Frontal cortex (tissue), 2 donors: ENCODE measurements around the genes ARPP19 and RSL24D1.

- RAMPAGE, long total RNA = no peak
Measured at GRCh38 chr15:52546755-52546981, 18.0 kb upstream of the MYO5A start.

GRCh38 chr15:52548832-52550050 is 19.6 kb downstream of the ARPP19 start:
- RAMPAGE, long total RNA = no peak

DNA sequence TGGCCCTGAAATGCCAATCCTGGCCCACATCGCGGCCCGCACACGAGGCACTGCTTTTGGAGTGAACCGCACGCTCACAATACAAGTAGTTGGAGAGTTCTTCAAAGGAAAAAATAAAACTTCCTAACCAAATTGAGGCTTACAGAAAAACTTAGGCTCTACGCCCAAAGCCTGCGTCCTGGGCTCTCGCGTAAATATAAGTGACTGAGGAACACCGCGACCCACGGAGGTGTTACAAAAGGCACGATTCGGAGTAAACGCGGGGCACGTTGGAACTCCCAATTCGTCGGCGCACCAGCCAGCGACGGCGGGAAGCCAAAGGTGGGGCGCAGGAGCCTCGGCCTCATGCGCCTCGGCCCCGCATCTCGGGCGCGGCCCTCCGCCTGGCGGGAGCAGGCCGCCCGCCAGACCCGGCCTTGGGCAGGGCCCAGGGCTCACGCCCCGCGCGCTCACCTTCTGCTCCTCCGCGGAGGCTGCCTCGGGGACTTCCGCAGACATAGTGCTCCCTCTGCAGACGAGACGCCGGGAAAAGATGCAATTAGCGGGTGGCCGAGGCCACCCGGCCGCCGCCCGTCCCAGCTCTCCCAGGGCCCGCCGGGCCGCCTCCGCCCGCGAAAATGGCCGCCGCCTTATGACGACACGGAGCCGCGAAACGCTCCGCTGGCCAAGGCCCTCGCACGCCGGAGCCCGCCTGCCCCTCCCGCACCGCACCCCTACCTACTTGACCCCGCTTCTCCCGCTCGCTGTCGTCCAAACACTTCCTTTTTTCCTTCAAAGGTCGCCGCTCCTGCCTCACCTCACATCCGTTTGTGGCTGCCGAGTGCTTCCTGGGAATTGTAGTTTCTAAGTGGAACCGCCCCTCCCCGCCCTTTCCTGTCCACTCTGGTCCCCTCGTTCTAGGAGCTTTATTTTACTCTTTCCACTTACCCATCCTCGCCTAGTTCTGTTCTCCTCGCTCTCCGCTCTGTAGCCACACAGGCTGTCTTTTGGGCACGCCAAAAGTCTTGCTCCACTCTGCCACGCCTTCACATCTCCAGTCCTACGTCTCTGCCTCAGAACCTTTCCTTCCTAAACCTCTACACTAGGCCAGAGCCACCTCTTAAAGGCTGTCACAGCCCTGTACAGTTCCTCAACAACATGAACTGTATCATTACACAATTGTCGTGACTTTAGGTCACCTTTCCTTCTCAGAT is at the start of gene ARPP19:
ARPP19 (minus strand) TSS at position 636 of the 1,193 bp plus-strand sequence.
- RAMPAGE, long total RNA = start-site peak on the minus strand centred at position 570 of the sequence, 139 bp wide, 1,147 and 29 reads in 2 replicates; start-site peak on the minus strand centred at position 772 of the sequence, 60 bp wide, 1,932 and 364 reads in 2 replicates

- RAMPAGE, long total RNA = no peak
Measured at GRCh38 chr15:52624316-52624854, 54.8 kb downstream of the ATOSA start.

DNA sequence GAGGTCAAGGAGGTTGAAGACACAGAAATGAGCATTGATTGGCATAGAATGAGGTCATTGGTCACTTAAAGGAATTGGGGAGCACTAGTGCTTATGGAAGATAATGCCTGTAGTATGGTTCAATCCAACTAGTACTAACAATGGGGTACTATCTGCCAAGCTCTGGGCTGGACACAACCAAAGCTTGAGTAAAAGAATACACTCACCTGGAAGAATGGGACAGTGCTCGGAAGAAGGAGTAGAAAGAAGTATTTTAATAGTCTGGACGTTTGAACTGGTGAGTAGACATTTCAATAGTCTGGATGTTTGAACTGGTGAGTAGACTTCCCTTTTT is 40.2 kb upstream of the ATOSA start:
- RAMPAGE, long total RNA = no peak

- RAMPAGE, long total RNA = no peak
Measured at GRCh38 chr15:52824519-52824960, 34.4 kb upstream of the ONECUT1 start.

GRCh38 chr15:53437961-53438507 is 321.4 kb downstream of the WDR72 start:
- RAMPAGE, long total RNA = no peak

DNA sequence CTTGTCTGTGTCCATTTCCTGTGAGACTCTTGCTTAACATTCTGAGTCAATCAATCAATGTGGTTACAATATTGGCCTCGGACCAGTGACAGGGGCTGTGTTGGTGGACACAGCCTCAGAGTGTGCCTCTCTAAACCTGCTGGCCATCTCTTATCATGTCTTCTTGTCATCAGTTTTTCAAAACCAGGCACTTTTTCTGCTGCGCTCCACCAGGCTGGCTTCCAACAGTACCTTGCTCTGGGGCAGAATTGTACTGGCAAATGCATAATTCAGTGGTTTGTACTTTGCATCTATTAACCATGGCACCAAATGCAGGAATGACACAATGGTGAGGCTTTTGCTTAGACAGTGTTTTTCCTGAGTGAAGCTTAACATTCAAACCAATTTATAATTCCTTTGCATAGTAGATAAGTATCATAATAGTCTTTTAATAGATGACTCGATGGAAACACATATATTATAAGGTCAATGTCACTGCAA is 320.9 kb downstream of the WDR72 start:
- RAMPAGE, long total RNA = no peak

- RAMPAGE, long total RNA = start-site peak on the minus strand at chr15:55196884-55196946, 3,432 and 281 reads in 2 replicates
Measured at GRCh38 chr15:55196803-55197280, at the start of gene RSL24D1. TSS of gene RSL24D1 (minus strand) at chr15:55196941.

DNA sequence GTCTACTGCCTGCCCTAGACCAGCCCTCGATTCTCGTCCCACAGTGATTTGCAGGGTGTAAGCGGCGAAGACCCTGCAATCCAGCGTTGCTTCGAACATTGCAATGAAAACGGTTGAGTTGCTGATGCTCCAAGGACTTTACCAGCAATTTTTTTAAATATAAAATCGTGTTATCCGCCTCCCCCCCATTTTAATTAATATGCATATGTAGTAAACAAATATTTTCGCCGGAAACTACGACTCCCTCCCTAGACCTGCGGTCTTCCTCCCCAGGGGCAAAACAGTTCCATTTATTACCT is 489 bp upstream of the RSL24D1 start:
- RAMPAGE, long total RNA = no peak

DNA sequence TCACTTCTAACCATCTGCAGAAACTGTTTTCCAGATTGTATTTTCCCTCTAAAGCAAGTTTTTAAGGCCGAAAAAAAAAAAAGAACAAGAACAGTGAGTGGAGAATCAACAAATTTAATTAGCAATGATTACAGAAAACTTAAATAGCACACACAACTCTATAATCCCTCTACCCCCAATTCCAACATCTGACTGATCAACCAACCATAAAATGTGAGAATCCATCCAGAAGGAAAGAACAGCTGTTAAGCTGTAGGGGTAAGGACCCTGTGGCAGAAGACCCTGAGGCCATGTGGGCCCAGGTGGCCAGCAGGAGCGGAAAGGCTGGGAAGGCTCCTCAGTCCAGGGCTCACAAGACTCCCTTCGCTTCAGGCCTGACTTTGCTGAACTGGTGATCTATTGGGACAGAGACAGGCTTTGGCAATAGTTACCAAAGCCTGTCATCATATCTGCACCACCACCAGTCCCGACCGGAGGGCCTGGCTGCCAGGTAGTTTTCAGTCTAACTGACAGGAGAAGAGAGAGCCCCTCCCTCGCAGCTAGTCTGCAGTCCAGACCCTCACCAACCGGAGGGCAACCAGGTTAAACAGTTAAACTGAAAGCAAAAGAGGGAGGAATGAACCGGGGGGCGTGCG is 745 bp downstream of the RAB27A start:
- RAMPAGE, long total RNA = no peak

- RAMPAGE, long total RNA = no peak
Measured at GRCh38 chr15:55385368-55385910, 22.7 kb downstream of the CCPG1 start.

- RAMPAGE, long total RNA = no peak
Measured at GRCh38 chr15:55401163-55401744, 6.9 kb downstream of the CCPG1 start.

DNA sequence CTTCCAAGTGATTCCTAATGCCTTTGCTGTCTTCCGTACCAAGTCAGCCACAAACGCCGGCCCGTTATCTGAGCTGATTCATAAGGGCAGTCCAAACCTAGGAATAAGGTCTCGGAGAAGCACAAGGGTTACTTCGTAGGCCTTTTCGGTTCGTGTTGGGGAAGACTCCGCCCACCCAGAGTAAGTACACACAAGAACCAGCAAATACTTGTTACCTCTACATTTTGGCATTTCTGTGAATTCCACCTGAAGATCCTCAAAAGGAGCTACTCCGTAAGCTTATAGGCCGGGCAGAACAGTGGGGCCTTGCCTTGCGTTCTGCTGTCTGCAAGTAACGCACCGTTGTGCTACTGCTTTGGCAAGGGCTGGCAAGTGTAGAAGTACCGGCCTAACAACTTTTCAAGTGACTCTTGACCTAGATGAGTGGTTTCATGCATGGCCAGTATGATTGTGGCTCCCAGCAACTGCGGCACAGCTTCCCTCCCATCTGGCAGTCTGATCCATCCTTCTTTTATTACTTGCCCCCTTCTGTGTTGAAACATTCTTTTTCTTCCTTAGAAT is 6.3 kb upstream of the DNAAF4 start:
- RAMPAGE, long total RNA = no peak

DNA sequence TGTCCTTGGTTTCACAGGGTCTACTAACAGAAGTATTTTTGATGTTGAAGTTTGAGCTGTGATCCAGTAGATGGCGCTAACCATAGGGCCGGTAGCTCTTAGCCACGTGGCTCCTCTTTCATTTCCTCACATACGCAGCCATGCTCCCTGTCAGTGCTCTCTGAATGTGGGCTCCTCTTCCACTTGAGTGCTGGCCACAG is 18.4 kb upstream of the DNAAF4 start:
- RAMPAGE, long total RNA = no peak

- RAMPAGE, long total RNA = no peak
Measured at GRCh38 chr15:55647147-55647467, 59.0 kb upstream of the PYGO1 start.

DNA sequence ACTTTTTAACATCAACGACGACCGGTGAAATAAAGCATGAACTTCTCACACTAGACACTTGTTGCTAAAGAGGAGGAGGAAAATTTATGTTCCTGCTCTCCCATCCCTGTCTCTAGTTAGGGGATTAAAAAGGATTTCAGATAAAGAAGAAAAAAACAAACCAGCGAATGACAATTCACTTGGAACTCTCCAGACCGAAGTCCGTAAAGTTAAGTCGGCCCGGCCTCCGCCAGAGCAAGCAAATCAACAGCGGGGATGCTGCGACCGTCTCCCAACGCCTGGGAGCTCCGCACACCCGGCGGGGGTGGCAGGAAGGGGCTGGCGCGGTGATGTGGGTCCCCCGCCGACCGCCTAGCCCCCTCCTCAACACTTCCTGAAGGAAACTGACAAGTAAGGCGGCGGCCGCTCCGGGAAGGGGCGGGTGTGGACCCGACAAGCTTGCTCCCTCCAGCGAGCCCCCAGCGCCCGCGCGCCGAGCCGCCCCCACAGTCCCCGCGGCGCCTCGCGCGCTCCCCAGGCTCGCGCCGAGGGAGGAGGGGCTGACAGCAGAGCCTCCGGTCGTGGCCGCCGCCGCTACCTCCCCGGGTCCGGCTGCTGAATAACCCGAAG is 440 bp downstream of the NEDD4 start:
- RAMPAGE, long total RNA = no peak

DNA sequence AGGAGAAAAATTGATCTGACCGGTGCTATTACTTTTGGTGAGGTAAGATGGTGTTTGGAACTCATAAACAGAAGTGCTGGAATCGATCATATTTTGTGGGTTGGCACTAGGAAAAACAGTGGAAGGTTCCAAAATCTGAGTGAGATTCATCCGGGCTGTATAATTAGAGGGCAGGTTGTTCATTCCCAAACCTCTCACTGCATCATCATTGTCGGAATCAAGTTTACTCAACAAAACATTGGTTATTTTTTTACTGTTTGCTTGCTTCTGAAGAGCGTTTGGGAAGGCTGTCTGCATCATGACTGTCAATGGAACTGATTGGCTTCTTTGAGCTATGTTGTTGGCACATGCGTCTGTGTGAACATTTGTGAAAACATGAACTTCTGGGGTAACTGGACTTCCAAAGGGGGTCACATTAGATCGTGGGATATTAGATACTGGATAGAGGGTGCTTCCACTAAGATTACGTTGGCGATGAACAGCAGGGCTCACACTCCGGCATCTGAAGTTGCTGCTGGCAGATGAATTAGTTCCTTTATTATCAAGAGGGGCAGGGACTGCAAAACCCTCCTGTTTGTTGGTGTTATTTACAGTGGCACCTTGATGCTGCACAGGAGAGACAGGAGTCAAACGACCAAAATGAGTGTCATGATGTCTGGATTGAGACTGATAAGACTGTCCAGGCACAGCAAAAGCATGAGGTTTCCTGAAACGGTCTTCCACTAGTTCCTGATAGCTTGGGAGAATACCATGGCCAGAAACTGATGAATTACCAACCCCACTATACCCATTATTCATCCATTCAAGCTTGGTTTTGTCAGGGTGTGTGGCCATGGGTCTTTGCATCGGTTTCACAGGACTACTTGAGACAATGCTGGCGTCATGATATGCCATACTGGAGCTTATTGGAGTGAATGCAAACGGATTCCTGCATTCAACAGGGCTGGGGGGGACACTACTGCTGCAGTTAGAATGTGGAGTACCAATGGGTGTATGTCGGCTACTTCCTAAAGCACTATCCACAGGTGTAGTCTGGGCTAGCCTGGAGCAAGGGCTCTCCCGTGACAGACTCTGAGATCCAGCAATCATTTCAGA is 100.7 kb upstream of the NEDD4 start:
- RAMPAGE, long total RNA = no peak

GRCh38 chr15:56216417-56217179 is 27.1 kb downstream of the RFX7 start:
- RAMPAGE, long total RNA = no peak

DNA sequence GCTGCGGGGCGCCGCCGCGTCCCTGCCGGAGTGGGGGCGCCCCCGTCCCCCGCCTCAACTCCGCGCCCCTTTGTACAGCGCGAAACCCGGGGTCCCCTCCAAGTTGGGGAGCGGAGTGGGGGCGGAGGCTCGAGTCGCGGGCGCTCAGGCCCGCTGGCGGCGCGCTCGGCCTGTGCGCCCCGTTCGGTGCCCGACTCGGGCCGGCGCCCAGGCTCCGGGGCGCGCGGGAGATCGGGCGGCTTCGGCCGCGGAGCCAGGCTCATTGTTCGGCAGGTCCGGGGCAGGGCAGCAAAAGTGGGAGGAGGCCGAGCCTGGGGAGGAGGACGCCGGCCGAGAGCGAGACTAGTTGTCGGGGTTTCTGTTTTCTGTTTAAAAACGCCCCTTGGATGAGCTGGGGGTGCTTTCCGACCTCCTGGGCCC is 522 bp downstream of the TCF12 start:
- RAMPAGE, long total RNA = no peak